SP-49 (cell line): ENCODE data around the genes LIPJ, LIPN, IFIT3 and PCGF5.

DNA sequence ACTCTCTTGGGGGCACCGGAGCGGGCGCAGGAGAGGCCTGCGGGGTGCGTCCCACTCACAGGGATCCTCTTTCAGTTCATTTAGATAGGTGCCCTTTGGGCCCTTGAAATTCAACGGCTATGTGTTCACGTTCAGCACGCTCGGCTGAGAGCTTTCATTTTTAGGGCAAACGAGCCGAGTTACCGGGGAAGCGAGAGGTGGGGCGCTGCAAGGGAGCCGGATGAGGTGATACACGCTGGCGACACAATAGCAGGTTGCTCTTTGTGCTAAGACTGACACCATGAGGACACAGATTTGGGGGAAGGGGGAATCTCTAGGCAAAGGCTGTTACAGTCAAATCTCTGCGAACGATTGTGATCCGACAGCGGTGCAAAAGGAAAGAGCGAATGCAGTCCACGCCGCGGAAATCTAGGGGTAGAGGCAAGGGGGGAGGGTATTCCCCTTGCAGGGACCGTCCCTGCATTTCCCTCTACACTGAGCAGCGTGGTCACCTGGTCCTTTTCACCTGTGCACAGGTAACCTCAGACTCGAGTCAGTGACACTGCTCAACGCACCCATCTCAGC, 652 bp downstream of the KLLN start:
- PRO-cap = no peak

GRCh38 chr10:87883372-87883813, 20.0 kb downstream of the PTEN start:
- PRO-cap = no peak

DNA sequence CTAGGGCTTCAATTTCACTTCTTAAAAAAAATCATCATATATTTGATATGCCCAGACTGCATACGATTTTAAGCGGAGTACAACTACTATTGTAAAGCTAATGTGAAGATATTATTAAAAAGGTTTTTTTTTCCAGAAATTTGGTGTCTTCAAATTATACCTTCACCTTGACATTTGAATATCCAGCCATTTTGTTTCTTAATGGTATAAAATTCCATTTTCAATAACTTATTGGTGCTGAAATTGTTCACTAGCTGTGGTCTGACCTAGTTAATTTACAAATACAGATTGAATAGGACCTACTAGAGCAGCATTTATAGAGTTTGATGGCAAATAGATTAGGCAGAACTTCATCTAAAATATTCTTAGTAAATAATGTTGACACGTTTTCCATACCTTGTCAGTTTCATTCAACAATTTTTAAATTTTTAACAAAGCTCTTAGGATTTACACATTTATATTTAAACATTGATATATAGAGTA, 103.6 kb downstream of the PTEN start:
- PRO-cap = no peak

GRCh38 chr10:88080049-88080582, 216.7 kb downstream of the PTEN start:
- PRO-cap = no peak

DNA sequence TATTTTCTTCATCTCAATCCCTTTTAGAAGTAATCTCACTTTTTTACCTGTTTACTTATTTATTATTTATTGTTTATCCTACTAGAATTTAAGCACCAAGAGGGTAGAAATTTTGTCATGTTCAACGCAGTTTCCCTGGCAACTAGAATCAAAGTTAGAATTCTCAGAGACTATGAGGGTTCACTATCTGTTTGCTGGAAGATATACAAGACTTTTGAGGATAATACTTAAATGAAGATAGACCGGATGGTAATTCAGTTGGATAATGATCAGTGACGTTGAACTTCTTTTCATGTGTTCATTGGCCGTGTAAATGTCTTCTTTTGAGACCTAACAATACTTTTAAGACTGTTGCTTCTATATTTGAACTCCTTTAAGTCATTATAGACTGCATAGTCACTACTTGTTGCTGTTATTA, at the start of gene LIPJ:
Gene LIPJ (plus strand): TSS at position 166 of the 418 bp plus-strand sequence.
- PRO-cap = no peak

DNA sequence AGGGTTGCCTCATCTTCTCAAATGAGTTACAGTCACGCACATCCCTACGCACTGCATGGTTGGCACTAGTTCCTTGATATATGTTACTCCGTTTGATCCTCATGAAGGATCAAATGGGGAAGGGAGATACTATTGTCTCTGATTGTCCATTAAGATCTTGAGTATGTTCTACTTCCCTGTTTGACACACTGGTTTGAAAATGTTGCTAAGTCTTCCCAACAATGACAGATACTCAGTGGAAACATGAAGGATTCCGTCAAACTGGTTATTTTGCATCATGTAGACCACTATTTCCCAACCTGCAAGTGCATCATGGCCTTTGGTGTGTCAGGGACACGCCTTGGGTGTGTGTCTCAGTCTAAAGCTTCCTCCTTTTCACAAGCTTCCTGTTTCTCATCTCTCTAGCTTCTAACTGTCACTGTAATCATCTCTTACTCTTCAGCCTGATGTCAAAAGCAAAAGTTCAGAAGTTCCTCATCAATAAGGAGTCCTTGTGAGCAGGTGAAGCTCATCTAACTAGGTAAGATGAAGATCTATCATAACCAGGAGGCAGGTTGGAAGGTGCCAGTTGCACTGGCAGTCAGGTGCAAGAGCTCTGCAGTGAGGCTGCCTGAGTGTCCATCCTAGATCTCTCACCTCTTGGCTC, at the start of gene LIPN:
Gene LIPN (plus strand): TSS at position 434 of the 646 bp plus-strand sequence.
- PRO-cap = no peak

DNA sequence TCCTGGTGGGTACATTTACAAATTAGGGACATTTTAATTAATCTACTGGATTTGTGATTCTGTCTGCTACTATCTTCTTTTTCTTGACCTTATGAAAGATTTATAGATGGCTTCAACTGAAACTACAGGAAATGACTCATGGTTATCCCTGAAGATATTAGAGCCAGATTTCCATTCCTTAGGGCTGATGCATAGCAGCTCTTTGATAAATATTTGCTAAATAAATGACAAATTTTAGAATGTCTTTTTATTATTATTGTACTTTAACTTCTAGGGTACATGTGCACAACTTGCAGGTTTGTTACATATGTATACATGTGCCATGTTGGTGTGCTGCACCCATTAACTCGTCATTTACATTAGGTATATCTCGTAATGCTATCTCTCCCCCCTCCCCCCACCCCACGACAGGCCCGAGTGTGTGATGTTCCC, 2.6 kb downstream of the STAMBPL1 start:
- PRO-cap = no peak

- PRO-cap = no peak
Observed at GRCh38 chr10:88940378-88940751, 12.2 kb downstream of the ACTA2 start.

- PRO-cap = no peak
Observed at GRCh38 chr10:88999375-89000226, 9.0 kb downstream of the FAS start.

GRCh38 chr10:89001081-89002335, 10.9 kb downstream of the FAS start:
- PRO-cap = no peak

GRCh38 chr10:89207680-89208853, 950 bp upstream of the CH25H start:
- PRO-cap = no peak

- PRO-cap = no peak
Observed at GRCh38 chr10:89327540-89328647, at the start of gene IFIT3. Gene IFIT3 (plus strand): TSS chr10:89327997.

DNA sequence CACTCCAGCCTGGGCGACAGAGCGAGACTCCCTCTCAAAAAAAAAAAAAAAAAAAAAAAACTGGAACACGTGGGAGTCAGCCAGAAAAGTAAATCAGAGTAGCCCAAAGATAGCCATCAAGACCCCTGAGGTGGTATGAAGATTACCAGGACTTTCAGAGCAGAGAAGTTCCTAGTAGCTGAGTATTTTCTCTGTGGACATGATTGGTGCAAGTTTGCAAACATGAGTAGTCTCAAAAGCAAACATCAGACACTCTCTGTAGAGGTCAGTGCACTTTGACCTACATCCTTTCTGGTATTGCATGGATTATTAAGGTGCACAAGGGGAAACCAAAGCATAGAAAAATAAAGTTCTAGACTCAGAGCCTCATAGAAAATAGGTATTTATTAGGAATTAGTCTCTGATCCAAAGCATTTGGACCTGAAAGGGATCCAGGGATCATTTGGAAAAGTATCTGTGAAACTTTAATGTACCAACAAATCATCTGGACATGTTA, 4.5 kb upstream of the IFIT1B start:
- PRO-cap = no peak

- PRO-cap = no peak
Observed at GRCh38 chr10:89494495-89495023, 40.8 kb downstream of the SLC16A12 start.

DNA sequence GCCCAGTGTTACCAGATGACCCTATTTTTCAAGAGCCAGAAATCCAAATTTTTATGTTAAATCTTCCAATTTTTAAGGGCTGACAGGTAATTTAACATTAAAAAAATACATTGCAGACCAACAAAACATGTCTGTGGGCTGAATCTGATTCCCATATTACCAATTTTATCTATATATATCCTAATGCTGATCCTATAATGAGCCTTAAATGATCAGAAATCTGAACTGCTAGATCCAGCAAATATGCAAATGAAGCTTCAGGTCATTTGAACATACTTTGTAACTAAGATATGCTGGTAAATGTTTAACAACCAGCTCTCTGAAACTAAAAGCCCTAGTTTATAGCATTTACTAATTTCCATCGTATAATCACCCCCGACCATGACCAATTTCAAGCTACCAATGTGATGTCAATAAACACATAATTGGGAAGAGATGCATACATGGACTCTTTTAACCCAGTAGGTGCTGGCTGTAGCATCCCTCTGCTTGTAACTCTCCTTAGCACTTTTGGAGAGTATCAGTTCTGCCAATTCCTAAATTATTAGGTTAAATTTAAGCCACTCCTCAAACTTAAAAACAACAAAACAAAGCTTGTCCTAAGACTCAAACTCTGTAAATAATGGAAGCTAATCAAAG, 42.1 kb downstream of the PANK1 start:
- PRO-cap = no peak

GRCh38 chr10:89752299-89752817, 51.0 kb downstream of the KIF20B start:
- PRO-cap = no peak

GRCh38 chr10:90856985-90857458, 817 bp downstream of the HTR7 start:
- PRO-cap = no peak

DNA sequence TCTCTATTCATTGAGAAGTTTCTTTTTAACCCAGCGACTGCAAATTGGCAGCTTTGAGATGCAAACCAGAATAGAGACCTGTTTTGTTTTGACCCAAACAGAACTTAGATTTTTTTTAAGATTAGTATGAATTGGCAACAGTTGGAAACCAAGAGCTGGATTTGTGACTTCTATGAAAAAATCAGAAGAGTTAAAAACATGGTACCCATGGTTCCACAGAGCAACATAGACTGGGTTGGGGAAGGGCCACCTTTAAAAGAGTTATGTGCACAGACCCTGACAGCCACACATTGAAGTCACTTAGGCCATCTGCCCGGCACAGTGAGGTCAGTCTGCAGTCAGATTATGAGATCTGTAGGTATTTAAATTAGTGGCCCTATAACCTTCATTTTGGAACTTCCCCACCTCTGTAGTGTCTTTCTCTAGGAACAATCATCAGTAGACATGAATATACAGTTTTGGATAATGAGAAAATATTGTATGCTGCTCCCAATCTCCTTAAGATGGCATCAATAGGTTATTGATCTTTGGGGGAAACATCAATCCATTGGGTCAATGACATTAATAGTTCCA, 7.1 kb downstream of the ANKRD1 start:
- PRO-cap = no peak

GRCh38 chr10:90916671-90917444, 4.0 kb downstream of the ANKRD1 start:
- PRO-cap = no peak

GRCh38 chr10:91219945-91220985, at the start of gene PCGF5:
Gene PCGF5 (plus strand): TSS chr10:91220663.
- PRO-cap = unidirectional peak, plus-strand start at chr10:91220712; unidirectional peak, plus-strand start at chr10:91220788